ENCODE results near the gene ALKAL2.

GRCh38 chr2:11020-11597, 35.2 kb downstream of the FAM110C start:
- PRO-cap, 2 experiments: no peak in any of the 2 experiments

GRCh38 chr2:45157-46164, 844 bp downstream of the FAM110C start:
- PRO-cap, 2 experiments: no peak in any of the 2 experiments

DNA sequence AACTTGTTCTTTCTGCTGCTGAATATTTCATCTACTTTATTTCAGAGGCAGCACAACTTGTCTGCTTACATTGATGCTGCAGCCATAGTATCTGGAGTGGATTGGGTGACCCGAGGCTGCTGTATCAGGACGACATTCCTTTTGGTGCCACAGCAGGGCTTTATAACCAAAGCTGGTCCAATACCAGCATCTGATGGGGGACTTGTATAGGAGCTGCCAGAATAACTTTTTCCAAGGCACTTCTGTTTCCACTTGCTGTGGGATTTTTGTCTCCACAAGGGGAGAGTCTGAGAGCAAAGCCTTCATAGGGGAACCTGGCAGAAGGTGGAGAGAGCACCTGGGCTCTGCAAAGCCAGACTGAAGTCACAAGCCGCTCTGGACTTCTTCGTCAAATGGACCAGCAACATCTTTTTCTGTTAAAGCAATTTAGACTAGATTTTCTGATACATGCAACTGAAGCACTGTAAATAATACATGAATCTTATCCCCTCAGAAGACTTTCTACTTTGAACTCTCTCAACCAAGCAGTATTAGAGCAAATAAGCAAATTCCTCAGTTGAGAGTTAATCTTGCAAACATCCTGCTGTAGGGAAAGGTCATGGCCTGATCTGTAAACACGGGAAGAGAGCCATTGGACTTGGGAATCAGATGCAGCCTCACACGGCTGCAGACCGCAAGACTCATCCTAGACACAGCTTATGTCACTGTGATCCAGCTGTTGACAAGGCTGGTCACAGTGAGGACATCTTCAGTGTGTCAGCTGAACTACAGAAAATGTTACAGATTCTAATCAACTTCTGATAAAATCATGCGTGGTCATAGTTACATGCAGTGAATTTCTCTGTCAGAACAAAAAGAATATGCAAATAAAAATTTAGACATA, 3.3 kb downstream of the SH3YL1 start:
- PRO-cap, 2 experiments: no peak in any of the 2 experiments

GRCh38 chr2:287500-288517, at the start of gene ALKAL2:
Gene ALKAL2, minus strand, starts transcription at chr2:288091.
- PRO-cap, 2 experiments: no peak in any of the 2 experiments

- PRO-cap, 2 experiments: no peak in any of the 2 experiments
Measured at GRCh38 chr2:441329-441968, 153.6 kb upstream of the ALKAL2 start.

DNA sequence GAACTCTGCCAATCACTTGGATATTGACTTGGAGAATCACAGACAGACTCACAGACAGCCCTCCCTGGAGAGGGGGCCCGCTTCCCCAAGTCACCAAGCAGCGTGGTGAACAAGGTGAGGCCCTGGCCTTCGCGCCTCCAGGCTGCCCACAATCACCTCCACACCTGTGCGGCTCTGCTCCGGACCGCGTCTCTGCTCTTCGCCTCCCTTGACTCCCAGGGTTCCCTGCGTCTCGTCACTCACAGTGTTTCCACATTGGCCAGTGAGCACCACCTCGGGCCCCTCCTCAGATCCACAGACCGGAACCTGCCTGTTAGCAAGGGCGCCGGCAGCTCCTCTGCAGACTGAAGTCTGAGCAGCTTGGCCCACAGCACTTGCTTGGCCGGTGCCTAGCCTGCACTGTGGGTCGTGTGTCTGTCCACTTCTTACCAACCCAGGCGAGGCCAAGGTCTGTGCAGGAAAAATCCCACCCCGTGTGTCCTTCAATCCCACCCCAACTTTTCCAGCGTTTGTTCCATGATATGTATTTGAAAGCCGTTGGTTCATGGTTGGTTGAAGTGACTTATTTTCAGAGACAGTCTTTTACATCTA, 155.3 kb upstream of the ALKAL2 start:
- PRO-cap, 2 experiments: no peak in any of the 2 experiments

DNA sequence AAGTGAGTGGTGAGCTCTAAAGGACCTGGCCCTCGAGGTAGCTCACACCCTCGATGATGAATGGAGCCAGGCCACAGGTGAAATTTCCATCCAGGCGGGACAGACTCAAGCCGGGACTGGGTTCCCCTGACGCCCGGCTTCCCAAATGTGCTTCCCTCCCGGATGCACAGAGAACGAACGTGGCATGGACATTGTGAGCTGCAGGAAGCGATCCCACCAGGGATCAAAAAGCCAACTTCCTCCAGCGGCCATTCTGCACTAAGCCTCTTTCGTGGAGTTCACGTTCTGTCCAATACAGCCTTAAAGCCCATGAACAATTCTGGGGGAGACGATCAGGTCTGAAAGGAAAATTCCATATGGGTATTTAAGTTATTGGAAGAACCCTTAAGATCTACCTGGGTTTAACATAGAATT, 35.5 kb downstream of the TPO start:
- PRO-cap, 2 experiments: no peak in any of the 2 experiments

DNA sequence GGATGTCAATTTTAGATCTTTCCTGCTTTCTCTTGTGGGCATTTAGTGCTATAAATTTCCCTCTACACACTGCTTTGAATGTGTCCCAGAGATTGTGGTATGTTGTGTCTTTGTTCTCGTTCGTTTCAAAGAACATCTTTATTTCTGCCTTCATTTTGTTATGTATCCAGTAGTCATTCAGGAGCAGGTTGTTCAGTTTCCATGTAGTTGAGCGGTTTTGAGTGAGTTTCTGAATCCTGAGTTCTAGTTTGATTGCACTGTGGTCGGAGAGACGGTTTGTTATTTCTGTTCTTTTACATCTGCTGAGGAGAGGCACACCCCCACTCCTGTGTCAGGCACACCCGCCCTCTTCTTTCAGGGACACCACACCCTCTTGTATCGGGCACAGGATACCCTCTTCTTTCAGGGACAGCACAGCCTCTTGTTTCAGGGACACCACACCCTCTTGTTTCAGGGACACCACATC, 95.7 kb downstream of the TPO start:
- PRO-cap, 2 experiments: no peak in any of the 2 experiments

DNA sequence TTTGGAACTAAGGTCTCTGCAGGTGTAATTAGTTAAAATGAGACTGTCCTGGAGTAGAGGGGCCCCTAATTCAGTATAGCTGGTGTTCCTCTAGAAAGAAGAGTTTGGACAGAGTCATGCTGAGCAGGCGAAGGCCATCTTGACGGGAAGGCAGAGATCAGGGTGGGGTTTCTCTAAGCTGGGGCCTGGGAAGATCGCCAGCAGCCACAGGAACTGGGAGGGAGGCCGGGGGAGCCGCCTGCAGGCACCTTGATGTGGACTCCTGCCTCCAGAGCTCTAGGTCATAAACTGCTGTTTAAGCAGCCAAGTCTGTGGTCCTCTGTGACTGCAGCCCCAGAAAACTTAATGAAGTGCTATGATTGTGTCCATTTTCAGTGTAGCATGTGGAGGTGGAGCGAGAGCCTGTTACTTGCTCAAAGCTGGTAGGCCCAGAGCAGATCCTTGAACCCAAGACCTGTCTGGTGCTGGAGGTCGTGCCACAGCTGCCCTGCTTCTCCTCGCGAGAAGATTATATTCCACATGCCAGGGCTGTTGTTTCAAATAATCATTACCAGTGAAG, 105.7 kb downstream of the TPO start:
- PRO-cap, 2 experiments: no peak in any of the 2 experiments

GRCh38 chr2:1564294-1564797, 151.1 kb downstream of the TPO start:
- PRO-cap, 2 experiments: no peak in any of the 2 experiments

- PRO-cap, 2 experiments: no peak in any of the 2 experiments
Measured at GRCh38 chr2:1593904-1594204, 150.5 kb downstream of the PXDN start.

DNA sequence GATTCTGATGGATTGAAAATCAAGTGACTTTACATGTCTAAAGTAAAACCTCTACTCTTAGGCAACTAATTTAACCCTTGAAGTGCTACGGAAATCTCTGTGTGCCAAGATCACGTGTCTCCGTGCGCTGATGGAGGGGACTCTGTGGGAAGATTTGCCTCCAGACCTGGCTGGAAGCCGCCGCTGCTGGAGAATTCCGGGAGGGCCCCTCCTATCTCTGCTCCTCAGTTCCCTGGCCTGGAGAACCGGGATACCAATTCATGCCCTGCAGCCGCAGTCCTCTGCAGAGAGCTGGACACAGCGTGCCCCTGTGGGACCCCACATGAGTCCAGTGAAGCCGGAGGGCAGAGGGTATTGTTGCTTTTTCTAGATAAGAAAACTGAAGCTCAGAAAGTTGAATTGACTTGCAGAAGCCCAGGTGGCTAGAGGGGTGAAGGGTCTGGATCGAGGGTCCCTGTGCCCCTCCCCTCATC, 126.9 kb upstream of the PXDN start:
- PRO-cap, 2 experiments: no peak in any of the 2 experiments

GRCh38 chr2:2324163-2324888, 6.7 kb downstream of the MYT1L start:
- PRO-cap, 2 experiments: no peak in any of the 2 experiments

DNA sequence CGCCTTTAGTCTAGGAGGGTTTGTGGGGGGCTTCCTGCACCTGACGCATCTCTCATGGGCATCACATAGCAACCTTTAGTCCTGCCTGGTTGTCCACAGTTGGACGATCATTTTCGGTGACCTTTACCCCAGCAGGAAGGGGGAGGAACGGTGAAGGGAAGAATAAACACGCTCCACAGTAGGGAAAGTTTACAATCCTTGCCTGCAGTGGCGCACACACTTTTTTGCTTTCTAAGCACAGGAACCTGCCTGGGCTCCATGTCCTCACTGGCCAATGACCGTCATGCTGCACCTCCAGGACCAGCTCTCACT, 332.7 kb downstream of the EIPR1 start:
- PRO-cap, 2 experiments: no peak in any of the 2 experiments

GRCh38 chr2:3127208-3128294, 250.1 kb downstream of the EIPR1 start:
- PRO-cap, 2 experiments: no peak in any of the 2 experiments

GRCh38 chr2:3356722-3357220, 20.8 kb downstream of the EIPR1 start:
- PRO-cap, 2 experiments: no peak in any of the 2 experiments

DNA sequence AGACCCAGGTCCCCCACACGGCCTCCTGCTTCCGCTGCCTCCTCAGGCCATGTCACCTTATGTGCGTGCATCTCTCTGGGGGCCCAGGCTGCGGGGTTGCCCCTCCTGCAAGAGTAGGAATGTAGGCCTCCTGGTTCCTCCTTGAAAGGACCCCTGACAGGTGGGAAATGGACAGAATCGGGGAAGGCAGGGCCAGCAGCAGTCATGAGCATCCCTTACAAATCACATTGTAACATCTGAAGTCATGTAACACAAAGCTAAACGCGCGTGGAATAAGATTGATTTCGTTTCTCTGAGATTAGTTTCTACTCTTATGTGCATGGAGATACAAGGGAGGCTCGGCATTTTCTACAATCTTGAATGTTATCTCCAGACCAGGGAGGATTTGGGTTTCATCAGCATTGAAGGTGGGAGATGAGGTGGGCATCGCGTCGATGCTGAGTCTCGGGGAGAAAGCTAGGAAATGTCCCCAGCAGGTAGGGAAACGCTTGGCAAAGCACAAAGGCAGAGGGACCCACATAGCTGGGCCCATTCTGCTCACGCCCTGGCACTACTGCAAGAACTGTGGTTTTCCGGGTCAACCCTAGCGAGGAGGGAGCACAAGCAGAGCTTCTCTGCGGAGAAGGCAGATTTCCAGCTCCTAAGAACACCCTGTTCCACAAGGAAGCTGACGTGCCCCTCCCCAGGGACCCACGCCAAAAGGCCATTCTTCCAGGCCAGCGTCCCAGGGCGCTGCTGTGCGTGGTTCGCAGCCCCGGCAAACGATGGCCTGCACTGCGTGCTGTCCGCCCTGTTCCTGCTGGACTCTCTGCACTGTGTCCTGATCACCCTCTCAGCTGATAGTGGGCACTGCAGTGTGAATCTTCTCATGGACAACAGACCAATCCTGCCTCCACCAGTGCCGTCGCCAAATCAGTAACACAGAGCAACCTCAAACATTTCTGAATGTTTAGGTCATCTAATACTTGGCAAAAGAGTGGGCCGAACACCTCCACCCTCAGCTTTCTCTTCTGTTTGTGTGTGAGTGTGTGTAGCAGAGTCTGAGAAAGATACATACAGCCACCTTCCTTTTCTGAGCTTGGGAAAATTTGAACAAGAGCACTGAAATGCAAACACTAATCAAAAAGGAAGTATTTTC, 49.3 kb downstream of the ADI1 start:
- PRO-cap, 2 experiments: peak in 2 of 2 experiments; most common plus-strand start position 706 of the sequence (in 1); most common minus-strand start position 554 of the sequence (in 1)

DNA sequence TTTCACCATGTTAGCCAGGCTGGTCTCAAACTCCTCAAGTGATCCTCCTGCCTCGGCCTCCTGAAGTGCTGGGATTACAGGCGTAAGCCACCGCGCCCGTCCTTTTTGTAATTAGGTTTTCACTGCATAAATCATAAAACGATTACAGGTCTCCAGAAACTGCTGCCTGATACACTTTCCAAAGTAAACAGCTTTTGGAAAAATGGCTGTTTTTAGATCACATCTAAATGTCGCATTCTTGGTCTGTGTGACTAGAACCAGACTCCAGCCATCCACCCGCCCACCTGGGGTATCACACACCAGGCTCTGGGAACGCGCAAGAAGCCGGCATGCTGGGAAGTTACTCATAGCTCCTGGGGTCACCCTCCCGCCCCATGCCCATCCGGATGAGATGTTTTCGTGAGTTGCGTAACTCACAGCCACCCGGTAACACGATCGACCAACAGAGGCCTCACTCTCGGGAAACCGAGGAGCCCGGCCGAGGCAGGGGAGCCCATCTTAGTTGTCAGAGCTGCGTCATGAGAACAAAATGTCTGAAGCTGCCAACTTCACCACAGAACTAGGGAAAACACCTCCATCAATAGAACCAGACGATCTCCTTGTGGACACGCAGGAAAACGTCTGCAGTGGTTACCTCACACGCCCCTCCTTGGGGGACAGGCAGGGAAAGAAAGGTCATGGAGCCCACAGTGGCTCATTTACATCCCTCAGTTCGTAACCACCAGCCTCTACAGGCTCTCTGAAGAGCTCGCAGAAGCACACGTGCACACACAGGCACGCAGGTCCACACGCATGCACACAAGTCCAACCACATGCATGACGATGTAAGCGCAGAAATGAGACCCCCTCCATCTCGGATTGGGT, 26.4 kb downstream of the ADI1 start:
- PRO-cap, 2 experiments: no peak in any of the 2 experiments

DNA sequence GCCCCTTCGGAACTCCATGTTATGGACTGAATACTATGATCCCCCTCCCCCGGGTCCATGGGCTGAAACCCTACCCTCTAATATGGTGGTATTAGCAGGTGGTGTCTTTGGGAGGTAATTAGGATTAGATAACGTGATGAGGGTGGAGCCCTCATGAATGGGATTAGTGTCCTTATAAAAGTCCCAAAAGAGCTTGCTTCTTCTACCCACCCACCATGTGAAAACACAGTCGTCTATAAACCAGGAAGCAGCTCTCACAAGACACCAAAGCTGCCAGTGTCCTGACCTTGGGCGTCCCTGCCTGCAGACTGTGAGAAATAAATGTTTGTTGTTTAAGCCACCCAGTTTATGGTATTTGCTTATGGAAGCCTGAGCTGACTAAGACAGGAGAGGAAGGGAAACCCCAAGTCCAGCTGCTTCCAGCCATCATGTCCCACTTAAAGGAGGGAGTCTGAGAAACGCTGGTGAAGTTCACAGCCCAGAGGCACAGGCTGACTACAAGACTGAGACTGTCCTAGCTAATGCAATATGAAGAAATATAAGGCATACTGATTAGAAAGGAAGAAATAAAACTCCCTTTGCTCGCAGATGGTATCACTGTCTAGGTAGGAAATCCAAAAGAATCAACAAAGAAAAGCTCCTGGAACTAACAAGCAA, 13.5 kb downstream of the ADI1 start:
- PRO-cap, 2 experiments: no peak in any of the 2 experiments

DNA sequence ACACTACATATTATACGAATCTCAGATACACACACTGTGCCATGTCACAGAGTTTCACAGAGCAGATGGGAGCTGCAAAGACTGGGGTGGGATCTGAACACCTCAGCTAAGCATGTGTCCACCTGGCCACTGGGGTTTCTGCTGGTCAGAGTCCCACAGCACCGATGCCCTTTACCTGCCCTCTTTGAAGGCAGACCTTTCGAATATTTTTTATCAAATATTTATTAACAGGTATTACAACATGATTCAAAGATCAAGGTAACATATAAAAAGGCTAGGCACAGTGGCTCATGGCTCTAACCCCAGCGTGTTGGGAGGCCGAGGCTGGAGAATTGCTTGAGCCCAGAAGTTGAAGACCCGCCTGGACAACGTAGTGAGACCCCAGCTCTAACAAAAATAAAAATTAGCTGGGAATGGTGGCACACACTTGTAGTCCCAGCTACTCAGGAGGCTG, 17.9 kb upstream of the ADI1 start:
- PRO-cap, 2 experiments: no peak in any of the 2 experiments